Thoracic aorta endothelial cell (primary cell): ENCODE measurements around the genes ARPC1B and OR2AE1.

GRCh38 chr7:99314300-99314847 is 11.3 kb upstream of the ARPC1A start:
- CAGE, long polyA plus RNA, result no peak

DNA sequence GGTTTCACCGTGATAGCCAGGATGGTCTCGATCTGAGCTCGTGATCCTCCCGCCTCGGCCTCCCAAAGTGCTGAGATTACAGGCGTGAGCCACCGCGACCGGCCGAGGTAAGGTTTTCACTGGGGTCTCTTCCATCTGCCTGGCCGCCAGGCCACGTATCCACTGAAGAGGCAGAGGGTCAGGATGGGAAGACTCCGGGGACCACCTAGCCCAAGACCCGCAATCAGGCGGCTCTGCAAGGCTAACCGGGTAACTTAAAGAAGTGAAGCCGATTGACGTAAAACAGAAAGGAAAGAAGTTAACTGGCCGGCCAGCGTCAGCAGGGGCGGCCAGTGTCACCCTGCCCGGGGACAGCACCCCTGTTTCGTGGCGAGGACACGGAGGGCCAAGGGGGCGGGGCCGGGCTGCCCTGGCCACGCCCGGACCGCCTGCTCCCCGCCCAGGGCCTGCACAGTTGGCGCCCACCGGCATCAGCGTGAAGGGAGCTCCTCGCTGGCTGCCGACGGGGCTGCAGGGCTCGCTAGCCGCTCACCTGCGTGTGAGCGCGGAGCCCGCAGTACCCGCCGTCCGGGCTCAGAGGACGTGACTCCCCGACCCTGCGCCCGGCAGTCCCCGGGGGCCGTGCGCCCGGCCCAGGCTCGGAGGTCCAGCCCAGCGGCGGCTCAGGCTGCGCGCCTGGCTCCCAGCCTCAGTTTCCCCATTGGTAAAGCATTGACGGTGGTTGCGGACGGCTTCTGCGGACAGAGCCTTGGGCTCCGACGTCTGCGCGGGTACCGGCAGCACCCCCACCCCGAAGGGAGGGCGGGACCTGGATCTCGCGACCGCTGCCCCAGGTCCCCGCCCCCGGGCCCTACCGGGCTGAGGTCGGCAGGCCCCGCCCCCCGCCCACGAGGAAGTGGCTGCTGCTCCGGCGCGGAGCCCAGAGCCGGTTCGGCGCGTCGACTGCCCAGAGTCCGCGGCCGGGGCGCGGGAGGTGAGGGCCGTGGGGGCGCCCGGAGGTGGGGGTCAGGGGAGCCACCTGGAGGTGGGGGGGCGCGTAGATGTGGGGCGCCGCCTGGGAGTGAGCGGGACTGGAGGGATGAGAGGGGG is at the start of gene ARPC1B:
ARPC1B (plus strand) TSS at position 922 of the 1,089 bp plus-strand sequence.
- CAGE, long polyA plus RNA, result no peak

DNA sequence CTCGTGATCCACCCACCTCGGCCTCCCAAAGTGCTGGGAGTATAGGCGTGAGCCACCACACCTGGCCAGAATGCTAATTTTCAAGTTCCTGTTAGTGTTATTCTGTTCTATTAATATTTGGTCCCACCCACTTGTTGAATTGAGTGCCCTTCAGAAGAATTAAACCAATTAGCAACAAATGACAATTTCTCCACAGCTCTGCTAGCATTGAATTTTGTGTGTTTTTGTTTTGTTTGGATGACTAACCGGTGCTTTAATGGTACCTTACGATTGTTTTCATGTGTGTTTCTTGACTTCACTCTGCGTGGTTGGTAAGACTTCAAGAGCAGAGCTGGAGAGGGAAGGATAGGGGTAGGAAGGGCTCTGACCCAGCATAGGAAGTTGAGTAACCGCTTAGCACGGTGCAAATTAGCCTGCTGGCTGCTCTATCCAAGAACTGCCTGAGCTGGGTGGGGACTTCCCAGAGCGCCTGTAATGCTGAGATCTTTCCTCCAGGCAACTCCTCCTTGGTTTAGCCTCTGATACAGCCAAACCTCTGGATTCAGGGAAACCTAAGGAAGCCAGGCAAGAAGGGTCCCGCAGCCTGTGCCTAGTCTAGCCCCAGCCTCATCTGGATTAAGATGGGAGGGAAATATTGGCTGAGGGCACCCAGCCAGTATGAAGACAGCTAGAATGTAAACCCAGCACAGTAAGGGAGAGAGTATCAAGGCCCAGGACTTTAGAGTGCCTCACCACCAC is 4.6 kb downstream of the ARPC1B start:
- CAGE, long polyA plus RNA, result no peak

DNA sequence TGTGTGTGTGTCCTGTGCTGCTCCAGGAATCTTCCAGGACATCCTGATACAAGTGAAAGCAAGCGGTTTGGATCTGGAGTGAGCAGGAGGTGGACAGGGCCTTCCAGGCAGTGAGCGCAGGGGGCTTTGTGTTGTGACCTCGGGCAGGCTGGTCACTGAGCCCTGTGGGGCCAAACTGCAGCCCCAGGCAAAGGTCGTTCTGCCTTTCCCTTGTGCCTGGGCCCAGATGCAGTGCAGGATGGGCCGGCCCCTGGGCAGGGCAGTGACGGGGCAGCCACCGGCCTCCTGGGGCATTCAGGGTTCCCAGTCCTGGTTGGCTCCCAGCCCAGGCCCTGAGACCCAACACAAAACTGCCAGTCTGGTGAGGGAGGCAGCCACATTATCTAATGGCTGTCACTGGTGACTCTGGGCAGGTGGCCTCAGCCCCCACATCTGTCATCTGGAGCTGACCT is 7.1 kb downstream of the ARPC1B start:
- CAGE, long polyA plus RNA, result no peak

DNA sequence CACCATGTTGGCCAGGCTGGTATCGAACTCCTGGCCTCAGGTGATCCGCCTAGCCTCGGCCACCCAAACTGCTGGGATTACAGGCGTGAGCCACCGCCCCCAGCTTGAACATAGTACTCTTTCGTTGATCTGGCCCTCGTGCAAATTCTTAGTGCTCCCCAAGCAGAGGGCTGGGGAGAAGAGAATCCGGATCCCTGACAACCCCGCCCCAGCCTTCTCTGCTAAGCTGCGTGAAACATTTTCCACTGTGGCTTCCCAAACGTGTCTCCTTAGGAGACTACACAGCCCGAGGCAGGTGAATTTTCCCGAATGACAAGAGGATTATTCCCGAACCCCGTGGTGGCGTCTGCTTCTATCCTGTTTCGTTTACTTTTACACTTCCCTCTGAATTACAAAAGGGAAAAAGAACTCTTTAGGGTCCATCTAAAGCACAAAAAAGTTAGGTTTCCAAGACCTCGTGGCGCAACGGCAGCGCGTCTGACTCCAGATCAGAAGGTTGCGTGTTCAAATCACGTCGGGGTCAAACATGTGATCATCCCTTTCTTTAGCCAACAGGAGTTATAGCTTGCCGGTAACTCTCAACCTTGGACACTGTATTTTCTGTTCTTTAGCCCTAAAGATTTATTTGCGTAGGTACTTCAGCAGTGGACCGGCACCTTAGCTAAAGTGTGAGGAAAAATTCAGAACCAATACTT is 3.3 kb upstream of the ZNF789 start:
- CAGE, long polyA plus RNA, result no peak

DNA sequence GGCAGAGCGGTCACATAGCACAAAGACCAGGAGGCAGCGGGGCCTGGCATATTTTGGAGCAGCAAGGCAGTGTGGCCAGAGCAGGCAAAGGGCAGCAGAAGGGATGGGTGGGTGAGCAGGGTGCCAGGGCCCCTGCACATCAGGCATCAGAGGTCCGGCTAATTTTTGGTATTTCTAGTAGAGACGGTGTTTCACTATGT is 3.8 kb downstream of the ZNF394 start:
- CAGE, long polyA plus RNA, result no peak

DNA sequence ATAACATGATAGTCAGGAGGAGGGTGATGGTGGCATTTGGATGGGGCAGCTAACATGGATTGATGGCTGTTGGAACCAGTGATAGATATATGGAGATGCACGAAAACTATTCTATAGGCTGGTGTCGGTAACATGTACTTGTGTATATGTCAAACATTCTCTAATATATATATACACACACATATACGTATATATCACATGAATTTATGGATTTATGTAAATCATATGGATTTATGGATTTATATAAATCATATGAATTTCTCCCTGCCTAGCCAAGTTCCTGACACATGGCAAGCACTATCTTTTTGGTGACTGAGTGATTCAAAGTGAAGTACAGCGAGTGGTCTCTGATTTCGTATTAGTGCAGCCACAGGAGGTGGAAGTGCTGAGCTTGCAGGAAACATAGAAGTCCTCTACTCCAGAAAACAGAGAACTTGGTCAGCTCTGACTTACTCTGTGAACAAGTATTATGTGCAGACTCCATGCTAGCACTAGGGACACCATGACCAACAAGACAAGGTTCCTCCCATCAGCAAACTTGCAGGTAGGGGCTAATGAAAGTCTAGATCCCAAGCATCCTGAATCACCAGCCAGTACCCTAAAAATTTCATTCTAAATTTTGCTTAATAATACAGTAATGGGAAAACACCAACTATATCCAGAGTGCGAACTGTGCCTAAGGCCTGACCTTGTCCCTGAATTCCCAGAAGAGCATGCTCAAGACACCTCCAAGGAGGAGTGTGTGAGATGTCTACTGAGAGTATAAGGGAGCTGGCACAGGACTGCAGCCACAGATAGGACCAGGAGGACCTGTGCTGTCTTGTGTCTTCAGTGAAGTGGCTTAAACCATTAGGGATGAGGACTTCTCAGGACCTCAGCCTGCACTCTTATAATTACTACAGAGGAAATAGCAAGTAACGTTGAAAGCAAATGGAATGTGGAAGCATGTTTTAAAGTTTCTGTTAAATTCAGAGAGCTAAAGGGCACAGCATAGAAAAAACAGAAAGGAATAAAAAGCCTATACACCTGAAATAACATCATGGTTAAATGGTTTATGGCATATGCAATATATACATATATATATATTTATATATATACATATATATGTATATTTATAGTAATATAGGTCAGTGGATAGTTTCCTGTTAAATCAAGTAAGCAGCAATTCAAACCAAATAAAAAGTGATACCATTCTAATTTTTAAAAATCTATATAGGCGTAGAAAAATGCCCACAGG is 28.3 kb downstream of the CYP3A5 start:
- CAGE, long polyA plus RNA, result no peak

DNA sequence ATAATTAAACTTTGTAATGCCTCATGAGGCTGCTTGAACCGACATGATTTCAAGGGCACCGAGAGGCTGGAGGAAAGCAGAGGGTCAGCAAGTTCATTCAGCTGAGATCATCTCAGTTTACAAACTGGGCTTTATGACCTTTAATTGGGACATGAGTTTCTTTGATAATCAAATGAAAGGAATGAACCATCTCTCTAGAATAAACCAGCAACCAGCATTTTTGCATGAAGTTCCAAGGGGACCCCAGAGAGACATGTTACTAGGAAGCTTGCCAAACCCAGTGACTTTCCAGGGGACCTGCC is 7.8 kb upstream of the CYP3A4 start:
- CAGE, long polyA plus RNA, result no peak

- CAGE, long polyA plus RNA, result no peak
Measured at GRCh38 chr7:99828691-99829335, 1.0 kb downstream of the CYP3A43 start.

- CAGE, long polyA plus RNA, result no peak
Measured at GRCh38 chr7:99876747-99877363, at the start of gene OR2AE1. TSS of gene OR2AE1 (minus strand) at chr7:99877033.

DNA sequence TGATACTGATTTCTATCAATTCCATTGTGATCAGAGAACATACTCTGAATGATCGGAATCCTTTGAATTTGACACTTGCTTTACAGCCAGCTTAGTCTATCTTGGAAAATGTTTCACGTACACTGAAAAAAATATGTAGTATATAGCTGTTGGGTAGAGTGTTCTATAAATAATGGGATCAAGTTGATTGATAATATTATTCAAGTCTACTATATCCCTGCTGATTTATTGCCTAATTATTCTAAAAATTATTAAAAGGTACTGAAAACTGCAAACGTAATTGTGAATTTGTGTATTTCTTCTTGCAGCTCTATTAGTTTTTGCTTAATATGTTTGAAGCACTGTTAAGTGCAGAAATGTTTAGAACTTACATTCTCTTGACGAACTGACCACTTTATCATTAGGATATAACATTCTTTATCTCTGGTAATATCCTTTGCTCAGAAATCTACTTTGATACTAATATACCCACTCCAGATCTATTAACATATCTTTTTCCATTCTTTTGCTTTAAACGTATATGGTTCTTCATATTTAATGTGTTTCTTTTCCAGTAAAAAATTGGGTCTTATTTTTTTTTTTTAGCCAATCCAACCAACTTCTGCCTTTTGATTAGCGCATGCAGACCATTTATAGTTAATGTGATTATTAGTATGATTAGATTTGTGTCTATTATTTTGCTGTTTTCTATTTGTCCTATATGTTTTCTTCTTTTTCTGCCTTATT is 18.7 kb upstream of the OR2AE1 start:
- CAGE, long polyA plus RNA, result no peak

GRCh38 chr7:99992431-99992633 is 16.5 kb upstream of the AZGP1 start:
- CAGE, long polyA plus RNA, result no peak

GRCh38 chr7:100029795-100030084 is 14.3 kb downstream of the ZKSCAN1 start:
- CAGE, long polyA plus RNA, result no peak

- CAGE, long polyA plus RNA, result no peak
Measured at GRCh38 chr7:100072931-100073413, 8.6 kb downstream of the ZNF3 start.

DNA sequence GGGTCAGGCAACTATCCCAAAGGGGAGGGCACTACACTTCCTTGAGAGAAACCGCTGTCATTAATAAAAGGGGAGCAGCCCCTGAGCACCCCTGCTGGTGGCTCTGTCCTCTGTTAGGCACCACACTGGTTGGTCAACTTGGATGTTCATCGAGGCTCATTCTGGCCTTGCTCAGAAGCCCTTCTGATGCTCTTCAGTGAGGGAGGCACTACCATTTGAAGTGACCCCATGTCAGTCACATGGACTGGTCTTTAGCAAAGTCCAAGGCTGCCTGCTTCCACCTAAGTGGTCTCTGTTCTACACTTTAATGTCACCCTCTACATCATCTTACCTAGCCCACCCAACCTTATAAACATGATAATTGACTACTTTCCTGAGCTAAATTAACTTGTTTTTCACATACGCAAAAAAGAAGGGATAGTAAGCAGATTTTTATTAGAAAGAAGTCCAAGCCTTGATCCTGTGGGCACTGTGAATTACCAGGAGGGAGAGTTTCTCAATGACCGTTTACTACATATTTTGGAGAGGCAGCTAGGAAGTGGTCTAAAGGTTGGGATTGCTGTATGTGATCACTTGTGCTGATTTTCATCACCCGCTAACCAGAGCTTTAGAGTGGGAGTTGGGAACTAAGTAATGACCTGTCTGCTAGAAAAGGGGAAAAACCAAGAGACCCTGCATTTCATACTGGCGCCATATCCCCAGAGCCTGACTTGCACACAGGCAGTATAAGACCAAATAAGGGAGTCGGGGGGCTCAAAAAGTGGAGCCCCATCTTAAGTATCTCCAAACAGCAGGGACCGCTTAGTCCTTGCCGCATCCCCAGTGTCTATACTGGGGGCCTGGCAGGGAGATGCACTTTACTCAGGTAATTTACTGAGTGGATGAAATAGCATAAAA is 3.3 kb downstream of the COPS6 start:
- CAGE, long polyA plus RNA, result no peak

DNA sequence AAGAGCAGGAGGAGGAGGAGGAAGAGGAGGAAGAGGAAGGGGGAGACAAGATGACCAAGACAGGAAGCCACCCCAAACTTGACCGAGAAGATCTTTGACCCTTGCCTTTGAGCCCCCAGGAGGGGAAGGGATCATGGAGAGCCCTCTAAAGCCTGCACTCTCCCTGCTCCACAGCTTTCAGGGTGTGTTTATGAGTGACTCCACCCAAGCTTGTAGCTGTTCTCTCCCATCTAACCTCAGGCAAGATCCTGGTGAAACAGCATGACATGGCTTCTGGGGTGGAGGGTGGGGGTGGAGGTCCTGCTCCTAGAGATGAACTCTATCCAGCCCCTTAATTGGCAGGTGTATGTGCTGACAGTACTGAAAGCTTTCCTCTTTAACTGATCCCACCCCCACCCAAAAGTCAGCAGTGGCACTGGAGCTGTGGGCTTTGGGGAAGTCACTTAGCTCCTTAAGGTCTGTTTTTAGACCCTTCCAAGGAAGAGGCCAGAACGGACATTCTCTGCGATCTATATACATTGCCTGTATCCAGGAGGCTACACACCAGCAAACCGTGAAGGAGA is 1.9 kb upstream of the MBLAC1 start:
- CAGE, long polyA plus RNA, result no peak

- CAGE, long polyA plus RNA, result no peak
Measured at GRCh38 chr7:100154281-100155319, 3.9 kb downstream of the TRAPPC14 start.

DNA sequence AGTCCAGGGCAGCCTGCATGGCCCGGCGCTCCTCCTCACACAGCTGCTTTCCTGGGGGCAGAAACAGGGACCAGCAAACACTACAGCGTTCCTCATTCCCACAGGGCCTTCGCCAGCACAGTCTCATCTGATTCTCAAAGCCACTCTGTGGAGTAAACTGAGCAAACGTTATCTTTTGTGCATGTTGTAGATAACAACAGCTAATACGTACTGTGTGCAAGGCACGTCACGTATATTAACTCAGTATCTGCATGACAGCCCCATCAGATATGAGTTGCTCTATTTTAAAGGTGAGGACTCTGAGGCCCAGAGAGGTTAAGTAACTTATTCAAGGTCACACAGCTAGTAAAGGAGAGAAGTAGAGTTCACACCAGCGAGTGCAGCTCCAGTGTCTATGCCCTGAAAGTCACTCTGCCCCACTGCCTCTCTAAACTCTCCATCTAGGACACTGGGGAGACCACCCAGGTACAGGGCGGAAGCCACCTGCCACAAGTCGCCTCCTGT is 2.7 kb downstream of the TRAPPC14 start:
- CAGE, long polyA plus RNA, result no peak

DNA sequence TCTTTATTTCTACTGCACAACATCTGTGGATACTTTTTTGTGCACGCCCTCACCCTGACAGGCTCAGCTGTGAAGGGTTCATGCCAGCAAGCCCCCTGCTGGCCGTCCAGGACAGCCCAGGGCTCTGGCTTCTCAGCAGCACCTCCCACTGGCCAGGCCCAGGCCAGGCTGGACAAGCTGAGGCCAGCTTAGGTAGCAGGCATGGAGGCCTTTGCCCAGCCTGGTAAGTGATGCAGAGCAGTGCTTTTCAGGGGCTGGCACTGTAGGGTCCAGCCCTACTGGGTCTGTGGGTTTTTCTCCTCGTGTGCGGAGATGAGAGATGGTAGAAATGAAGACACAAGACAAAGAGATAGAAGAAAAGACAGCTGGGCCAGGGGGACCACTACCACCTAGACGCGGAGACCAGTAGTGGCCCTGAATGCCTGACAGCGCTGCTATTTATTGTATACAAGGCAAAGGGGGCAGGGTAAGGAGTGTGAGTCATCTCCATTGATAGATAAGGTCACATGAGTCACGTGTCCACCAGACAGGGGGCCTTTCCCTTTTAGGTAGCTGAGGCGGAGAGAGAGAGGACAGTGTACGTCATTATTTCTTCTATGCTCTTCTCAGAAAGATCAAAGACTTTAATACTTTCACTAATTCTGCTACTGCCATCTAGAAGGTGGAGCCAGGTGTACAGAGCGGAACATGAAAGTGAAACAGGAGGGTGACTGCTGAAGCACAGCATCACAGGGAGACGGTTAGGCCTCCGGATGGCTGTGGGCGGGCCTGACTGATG is 13.2 kb upstream of the PILRB start:
- CAGE, long polyA plus RNA, result no peak

DNA sequence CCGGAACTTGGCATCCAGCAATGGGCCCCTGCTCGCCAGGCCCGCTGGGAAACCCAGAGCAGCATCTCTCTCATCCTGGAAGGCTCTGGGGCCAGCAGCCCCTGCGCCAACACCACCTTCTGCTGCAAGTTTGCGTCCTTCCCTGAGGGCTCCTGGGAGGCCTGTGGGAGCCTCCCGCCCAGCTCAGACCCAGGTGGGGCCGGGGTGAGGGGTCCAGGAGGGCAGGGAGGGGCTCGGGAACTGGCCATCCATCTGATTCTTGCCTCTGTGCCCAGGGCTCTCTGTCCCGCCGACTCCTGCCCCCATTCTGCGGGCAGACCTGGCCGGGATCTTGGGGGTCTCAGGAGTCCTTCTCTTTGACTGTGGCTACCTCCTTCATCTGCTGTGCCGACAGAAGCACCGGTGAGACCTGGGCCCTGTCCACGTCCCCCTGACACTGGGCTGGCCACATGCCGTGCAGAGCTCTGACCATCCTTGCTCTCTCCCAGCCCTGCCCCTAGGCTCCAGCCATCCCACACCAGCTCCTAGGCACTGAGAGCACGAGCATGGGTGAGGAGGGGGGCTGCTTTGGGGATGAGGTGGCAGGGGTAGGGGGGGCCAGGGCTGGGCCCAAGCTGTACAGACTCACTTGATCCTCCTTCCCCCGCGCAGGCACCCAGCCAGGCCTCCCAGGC is 5.1 kb upstream of the PILRB start:
- CAGE, long polyA plus RNA, result no peak